Metanephros (tissue), 2 donors: Measurements from ENCODE around the genes USP1 and EFCAB7.

DNA sequence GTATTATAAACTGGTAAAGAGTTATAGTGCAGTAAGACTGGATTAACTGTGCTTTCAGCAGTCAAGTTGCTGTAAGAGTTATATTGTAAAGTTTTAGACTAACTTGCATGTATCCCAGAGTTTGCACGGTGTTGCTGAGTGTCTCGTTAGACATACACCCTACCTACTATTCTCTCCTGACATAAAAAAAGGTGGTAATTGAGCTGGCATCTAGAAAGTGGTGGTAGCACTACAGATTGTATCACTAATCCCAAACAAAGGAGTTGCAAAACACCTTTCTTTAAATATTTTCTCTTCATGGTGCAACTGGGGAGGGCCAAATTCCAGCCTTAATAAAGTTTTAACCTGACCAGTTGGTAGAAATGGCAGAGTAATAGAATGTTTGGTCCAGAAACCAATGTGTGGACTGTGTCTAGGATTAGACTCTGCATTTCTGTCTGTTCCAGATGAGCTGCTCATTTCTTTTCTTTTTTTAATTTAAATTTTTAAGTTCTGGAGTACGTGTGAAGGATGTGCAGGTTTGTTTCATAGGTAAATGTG lies 40.0 kb downstream of the NFIA start:
- RAMPAGE, long total RNA, result no peak

DNA sequence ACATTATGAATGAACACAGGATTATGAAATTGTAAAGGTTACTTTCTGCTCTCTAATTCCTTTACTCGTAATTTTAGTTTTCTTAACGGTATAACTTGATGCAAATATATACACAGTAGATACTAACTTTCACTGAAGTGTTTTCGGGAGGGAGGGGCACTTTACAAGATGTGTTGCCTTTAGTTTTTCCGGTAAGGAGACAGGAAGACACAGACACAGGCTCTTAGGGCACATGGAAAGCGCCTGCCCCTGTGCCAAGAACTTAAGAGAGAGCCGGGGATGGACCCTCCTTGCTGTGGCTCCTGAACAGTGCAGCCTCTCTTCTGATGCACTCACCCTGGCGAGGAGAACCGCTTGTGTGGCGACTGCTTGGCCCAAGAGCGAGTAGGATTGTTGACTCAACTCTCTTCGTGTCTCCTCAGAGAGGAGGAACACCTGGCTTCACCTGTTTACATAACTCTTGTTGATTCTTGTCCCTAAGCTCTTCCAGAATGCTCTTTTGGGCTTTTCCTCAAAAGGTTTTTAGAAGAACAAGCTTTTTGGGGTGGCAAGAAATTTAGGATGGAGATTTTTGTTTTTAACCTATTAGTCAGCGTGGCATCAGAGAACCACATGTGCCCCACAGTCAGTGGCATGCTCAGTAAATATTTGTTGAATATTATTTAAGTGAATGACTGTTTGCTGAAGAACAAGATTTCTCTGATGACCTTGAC lies 60.4 kb downstream of the NFIA start:
- RAMPAGE, long total RNA, result no peak

- RAMPAGE, long total RNA, result no peak
Measured at GRCh38 chr1:61173769-61174186, 91.4 kb downstream of the NFIA start.

GRCh38 chr1:61226591-61227015 lies 144.2 kb downstream of the NFIA start:
- RAMPAGE, long total RNA, result no peak

GRCh38 chr1:61638102-61638978 lies 86.6 kb downstream of the TM2D1 start:
- RAMPAGE, long total RNA, result no peak

- RAMPAGE, long total RNA, result no peak
Measured at GRCh38 chr1:61741731-61742089, 570 bp upstream of the PATJ start.

DNA sequence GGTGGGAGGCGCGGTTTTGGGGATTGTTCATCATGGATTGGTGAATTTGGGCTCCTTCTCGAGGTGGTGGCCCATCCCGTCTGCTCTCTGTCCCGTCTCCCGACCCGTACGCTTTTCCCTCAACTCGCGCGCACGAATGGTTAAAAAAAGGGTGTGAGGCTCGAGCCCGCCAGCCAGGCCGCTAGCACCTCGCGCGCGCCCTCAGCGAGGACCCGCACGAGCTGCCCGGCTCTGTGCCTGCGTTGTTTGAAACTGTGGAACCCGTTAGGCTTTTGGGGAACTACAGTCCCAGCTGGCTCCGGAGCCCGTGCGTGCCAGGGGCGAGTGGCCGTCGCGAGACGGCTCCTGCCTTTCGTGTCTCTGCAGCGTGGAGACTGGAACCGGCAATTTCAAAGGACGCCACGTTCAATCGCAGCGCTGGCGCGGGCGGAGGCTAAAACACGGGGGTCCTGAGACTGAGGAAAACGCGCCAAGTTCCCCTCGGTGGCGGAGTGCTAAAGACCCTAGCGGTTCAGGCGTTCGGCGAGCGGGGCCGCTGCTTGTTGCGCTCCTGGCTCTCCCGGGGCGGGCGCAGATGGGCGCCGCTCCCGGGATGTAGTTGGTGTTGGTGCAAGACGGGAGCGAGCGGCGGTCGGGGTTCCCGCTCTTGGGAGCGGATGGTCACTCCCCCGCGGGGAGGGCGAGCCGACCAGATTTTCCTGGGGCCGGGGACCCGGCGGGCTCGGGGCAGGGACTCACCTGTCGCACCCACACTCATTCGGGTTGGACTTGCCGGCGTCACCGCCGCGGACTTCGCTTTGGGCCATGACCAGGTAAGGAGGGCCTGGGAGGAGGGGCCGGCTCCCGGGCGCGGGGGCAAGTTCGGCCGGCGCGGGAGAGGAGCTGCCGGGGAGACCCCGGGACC lies at the start of gene USP1:
TSS of gene USP1 (plus strand) at position 461 of the 904 bp plus-strand sequence.
- RAMPAGE, long total RNA, result no peak

GRCh38 chr1:62596773-62597309 lies 479 bp upstream of the ANGPTL3 start:
- RAMPAGE, long total RNA, result no peak

GRCh38 chr1:62598985-62599904 lies 1.9 kb downstream of the ANGPTL3 start:
- RAMPAGE, long total RNA, result no peak

- RAMPAGE, long total RNA, result no peak
Measured at GRCh38 chr1:62687371-62688053, 674 bp downstream of the DOCK7 start.

GRCh38 chr1:62689367-62689857 lies 1.2 kb upstream of the DOCK7 start:
- RAMPAGE, long total RNA, result no peak

DNA sequence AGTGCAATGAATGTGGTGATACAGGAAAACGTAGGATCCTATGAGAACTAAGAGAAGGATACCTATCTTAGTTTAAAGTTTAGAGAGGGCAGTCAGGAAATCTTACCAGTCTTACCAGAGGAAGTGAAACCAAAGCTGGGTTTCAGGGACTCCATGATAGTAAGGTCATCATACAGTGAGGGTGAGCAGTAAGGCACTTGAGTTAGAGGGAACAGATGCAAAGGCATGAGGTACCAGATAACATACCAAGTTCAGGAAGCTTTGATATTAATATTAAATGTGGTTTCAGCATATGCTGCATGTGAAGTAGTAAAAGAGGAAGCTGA lies 16.8 kb downstream of the ATG4C start:
- RAMPAGE, long total RNA, result no peak

GRCh38 chr1:63277883-63278317 lies 44.5 kb upstream of the FOXD3 start:
- RAMPAGE, long total RNA, result no peak

DNA sequence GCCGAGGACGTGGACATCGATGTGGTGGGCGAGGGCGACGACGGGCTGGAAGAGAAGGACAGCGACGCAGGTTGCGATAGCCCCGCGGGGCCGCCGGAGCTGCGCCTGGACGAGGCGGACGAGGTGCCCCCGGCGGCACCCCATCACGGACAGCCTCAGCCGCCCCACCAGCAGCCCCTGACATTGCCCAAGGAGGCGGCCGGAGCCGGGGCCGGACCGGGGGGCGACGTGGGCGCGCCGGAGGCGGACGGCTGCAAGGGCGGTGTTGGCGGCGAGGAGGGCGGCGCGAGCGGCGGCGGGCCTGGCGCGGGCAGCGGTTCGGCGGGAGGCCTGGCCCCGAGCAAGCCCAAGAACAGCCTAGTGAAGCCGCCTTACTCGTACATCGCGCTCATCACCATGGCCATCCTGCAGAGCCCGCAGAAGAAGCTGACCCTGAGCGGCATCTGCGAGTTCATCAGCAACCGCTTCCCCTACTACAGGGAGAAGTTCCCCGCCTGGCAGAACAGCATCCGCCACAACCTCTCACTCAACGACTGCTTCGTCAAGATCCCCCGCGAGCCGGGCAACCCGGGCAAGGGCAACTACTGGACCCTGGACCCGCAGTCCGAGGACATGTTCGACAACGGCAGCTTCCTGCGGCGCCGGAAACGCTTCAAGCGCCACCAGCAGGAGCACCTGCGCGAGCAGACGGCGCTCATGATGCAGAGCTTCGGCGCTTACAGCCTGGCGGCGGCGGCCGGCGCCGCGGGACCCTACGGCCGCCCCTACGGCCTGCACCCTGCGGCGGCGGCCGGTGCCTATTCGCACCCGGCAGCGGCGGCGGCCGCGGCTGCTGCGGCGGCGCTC lies 972 bp downstream of the FOXD3 start:
- RAMPAGE, long total RNA, result no peak

DNA sequence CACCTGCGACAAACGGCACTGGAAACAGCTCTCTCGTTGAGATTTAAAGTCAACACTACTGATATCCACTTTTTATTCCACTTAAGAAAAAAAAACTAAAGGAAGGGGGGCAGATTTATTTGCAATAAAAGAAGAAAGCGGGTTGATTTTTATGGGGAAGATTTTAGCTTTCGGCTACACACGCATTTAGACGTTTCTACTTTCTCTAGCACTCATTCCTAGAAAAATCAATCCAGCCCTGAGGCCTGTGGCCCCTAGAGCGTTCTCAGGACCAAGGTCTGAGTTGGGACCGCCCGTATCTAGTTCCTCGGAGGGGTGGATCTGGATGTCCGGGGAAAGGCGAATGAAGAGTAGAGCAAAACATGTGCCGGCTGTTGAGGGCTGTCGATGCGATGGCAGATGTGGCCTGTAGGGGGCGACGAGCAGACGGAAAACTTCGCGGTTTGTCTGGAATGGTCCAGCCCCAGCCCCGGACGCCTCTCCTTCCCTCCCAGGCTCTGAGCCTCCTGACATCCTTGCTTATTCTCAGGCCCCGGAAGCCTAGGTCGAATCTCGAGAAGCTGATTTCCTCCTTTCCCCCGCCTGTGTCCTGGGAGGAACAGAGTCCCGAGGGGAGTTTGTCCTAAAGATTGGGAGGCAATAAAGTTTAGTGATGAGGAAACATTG lies 5.1 kb downstream of the FOXD3 start:
- RAMPAGE, long total RNA, result no peak

DNA sequence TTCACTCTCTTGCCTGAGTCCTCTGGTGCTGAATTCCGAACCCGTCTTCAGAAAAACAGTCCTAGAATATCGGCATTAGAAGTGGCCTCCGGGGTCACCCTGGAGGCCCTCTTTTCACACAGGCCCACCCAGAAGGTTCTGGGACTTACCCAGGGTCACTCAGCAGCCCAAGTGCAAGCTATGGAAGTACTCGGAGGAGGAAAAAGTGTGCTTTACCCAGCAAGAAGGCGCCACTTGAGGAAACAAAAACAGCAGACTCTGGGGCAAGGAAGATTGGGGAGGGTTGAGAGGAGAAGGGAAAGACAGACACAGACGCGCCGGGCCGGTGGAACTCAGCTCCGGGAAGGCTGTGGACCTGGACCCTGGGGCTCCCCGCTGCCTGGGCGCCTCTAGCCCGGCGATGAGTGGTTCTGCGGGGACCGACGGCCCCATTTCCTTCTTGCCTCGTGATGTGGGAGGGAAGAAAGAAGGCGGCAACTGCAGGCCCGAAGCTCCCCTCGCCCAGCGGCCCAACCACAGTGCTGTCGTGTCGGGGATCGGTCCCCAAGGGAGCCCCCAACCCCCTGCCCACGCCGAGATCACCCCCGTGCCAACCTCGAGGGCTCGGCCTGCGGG lies 7.1 kb downstream of the FOXD3 start:
- RAMPAGE, long total RNA, result no peak

- RAMPAGE, long total RNA, result no peak
Measured at GRCh38 chr1:63414581-63415307, 47.3 kb downstream of the ALG6 start.

GRCh38 chr1:63523028-63524298 lies at the start of gene EFCAB7:
Gene EFCAB7, plus strand, starts transcription at chr1:63523525.
- RAMPAGE, long total RNA, result start-site peak on the minus strand at chr1:63523163-63523266, 436 and 92 reads in 2 replicates; start-site peak on the plus strand at chr1:63523496-63523574, 746 and 53 reads in 2 replicates

- RAMPAGE, long total RNA, result no peak
Measured at GRCh38 chr1:63618867-63619491, 25.8 kb downstream of the PGM1 start.

DNA sequence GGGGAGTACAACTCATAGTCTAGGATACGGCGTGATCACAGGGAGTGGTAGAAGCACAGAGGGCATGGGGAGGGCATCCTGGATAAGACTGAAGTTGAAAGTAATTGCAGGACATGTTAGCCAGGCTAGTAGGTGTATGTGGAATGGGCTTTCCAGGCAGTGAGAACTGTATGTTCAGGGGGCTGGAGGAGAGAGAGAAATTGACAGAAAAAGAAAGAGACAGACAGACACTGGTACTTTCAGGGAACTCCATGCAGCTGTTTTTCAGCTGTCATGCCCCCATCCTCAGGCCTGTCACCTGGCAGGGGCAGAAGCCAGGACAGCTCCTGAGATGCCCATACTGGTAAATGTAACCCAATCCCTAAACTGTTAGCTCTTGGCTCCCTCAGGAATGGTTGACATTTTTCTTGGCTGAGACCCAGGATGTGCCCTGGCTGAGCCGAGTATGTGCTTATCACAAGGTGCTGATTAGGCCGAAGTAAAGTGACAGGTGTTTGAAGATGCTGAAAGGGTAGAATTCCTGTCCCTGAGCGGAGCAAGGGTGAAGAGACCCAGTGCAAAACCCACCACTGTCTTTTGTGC lies 50.6 kb downstream of the PGM1 start:
- RAMPAGE, long total RNA, result no peak